Spinal cord (tissue), 3 donors: ENCODE measurements around the genes MAST3 and MPV17L2.

- PRO-cap: no peak
- RAMPAGE, long total RNA: no peak
These were observed 967 bp downstream of the RPL18A start for GRCh38 chr19:17860409-17861345.

DNA sequence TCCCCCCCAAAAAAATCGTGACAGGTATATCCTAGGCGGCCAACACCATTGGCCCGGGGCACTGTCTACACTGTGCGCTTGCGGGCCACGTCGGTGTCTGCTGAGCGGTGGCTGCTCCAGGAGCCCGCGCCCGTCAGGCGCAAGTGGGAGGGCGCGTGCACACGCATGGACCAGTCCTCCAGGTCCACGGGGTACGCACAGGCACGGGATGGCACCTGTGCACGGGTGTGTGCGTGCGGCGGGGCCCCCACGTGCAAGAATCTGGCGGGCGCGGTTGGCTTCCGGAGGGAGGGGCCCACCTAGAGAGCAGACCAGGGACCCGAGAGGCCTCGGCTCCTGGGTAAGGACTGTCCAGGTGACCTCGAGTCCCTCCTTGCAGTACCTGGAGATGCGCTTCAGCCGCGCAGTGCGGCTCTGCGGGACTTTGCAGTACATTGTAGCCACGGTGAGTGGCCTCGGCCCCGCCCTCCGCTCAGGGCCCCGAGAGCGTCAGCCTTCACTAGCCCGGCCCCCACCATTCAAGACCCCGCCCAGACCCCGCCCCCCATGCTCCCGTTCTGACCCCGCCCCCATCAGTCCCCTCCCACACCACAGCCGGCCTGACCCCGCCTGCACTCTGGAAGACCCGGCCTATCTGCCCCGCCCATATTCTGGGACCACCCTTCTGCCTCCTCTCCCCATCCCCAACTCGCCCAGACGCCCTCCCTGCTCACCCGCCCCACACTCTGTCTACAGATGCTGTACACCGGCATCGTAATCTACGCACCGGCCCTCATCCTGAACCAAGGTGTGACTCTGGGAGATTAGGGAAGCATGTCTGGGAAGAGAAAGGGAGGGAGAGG lies 2.2 kb downstream of the SLC5A5 start:
- PRO-cap: no peak
- RAMPAGE, long total RNA: no peak

- PRO-cap: no peak
- RAMPAGE, long total RNA: no peak
These were observed 2.2 kb downstream of the ARRDC2 start for GRCh38 chr19:18010044-18010640.

GRCh38 chr19:18020038-18020763 lies 12.2 kb downstream of the ARRDC2 start:
- PRO-cap: no peak
- RAMPAGE, long total RNA: no peak

DNA sequence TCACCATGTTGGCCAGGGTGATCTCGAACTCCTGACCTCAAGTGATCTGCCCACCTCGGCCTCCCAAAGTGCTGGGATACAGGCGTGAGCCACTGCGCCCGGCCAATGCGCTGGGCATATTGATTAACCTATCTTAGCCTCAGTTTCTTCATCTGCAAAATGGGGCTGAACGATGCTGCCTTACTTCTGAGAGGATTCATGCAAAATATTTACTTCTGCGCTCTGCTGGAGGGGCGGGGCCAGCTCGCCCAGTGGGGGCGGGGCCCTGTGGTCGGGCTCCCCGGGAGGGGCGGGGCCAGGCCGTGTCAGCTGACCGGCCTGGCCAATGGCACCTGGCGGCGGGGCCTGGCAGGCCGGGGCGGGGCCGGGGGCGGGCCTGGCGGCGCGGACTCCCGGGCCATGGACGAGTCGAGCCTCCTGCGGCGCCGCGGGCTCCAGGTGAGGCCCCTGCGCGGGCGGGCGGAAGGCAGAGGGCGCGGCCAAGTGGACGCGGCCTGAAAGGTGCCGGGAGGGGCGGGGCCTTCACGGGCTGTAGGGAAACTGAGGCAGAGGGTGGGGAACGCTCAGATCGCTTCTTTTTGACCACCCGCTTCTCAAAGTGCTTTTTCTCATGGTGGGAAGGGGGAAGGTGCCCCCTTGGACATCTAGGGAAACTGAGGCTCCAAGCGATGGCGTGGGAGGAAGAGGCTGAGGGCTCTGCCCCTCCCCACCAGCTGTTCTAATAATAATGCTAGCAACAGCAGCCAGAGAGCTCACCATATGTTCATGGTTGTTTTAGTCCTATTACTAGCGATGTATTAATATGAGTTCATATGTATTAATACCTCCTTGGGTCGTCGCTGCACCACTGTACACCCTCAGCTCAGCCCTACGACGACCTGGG lies at the start of gene MAST3:
TSS of gene MAST3 (plus strand) at position 385 of the 883 bp plus-strand sequence.
- PRO-cap: no peak
- RAMPAGE, long total RNA: start-site peak on the plus strand centred at position 378 of the sequence, 20 bp wide, 19 and 10 reads in 2 replicates

- PRO-cap: no peak
- RAMPAGE, long total RNA: no peak
These were observed 11.4 kb downstream of the MAST3 start for GRCh38 chr19:18108956-18109331.

DNA sequence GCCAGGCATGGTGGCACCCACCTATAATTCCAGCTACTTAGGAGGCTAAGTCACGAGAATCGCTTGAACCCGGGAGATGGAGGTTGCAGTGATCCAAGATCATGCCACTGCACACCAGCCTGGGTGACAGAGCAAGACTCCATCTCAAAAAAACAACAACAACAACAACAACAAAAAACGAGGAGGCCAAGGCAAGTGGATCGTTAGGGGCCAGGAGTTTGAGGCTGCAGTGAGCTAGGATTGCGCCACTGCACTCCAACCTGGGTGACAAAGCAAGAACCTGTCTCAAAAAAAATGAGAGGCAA lies 5.3 kb downstream of the PIK3R2 start:
- PRO-cap: no peak
- RAMPAGE, long total RNA: no peak

DNA sequence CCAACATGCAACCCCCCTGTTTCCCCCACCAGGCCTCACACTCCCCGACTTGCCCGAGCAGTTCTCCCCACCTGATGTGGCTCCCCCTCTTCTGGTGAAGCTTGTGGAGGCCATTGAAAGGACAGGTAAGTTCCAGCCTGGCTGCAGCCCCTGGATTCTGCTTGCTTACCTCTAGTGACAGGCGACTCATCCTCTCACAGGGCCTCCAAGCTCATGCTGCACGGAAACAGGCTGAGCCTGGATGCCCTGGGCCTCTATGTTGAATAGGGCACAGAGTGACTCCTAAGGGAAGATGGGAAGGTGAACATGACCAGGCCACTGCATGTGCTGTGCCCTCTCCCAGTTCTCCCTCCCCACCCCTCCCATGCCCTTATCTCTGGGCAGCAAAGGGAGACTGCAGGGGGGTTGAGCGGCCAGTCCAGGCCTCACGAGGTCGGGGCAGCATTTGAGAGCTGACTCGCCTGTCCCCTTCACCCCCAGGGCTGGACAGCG lies 7.5 kb downstream of the PIK3R2 start:
- PRO-cap: no peak
- RAMPAGE, long total RNA: no peak

- PRO-cap: no peak
- RAMPAGE, long total RNA: start-site peak on the plus strand at chr19:18193238-18193277, 70 and 53 reads in 2 replicates
These were observed at the start of gene MPV17L2 for GRCh38 chr19:18192595-18193538. TSS of gene MPV17L2 (plus strand) at chr19:18193218.

DNA sequence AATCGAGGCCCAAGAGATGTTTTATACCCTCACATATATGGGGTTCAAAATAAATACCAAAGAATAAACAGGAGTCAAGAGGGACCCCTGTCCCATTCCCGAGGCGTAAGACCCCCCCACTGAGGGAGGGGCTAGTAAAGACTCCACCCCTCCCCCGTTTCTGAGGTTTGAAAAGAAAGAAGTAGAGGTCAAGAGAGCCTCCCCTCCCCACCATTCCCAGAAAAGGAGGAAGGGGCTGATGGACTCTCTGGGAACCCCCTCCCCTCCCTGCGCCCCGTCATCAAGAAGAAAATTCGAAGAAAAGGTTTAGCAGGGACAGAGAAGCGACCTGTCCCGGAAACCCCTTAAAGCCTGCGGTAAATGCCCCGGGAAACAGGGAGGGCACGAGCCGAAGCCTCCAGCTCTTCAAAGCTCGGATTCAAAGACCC lies 716 bp upstream of the RAB3A start:
- PRO-cap: no peak
- RAMPAGE, long total RNA: no peak

- PRO-cap: no peak
- RAMPAGE, long total RNA: no peak
These were observed 1.9 kb upstream of the RAB3A start for GRCh38 chr19:18205472-18206314.

DNA sequence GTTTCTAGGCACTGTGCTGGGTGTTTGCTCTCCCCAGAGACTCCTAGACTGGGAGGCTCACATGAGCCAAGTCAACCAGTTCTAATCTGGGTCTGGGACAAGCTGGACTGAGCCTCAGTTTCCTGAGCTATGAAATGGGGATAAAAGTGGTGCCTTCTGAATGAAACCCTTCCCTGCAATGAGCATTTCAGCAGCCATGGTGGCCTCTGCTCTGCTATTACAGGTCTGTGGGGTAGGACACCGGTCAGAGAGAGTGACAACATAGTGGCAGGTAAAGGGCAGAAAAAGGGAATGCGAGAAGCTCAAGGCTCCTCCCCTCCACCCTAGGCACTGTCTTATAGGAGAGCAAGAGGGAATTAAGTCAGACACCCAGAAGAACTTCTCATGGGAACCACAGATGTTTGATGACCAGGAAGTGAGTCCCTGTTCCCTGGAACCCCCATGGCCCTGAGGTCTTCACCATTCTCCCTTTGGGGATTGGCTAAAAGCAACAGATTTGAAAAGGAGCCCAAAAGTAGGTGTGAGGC lies 19.8 kb downstream of the IQCN start:
- PRO-cap: no peak
- RAMPAGE, long total RNA: no peak

GRCh38 chr19:18271173-18271795 lies 3.0 kb downstream of the IQCN start:
- PRO-cap: no peak
- RAMPAGE, long total RNA: no peak

- PRO-cap: no peak
- RAMPAGE, long total RNA: no peak
These were observed 6.6 kb upstream of the JUND start for GRCh38 chr19:18287852-18288656.

DNA sequence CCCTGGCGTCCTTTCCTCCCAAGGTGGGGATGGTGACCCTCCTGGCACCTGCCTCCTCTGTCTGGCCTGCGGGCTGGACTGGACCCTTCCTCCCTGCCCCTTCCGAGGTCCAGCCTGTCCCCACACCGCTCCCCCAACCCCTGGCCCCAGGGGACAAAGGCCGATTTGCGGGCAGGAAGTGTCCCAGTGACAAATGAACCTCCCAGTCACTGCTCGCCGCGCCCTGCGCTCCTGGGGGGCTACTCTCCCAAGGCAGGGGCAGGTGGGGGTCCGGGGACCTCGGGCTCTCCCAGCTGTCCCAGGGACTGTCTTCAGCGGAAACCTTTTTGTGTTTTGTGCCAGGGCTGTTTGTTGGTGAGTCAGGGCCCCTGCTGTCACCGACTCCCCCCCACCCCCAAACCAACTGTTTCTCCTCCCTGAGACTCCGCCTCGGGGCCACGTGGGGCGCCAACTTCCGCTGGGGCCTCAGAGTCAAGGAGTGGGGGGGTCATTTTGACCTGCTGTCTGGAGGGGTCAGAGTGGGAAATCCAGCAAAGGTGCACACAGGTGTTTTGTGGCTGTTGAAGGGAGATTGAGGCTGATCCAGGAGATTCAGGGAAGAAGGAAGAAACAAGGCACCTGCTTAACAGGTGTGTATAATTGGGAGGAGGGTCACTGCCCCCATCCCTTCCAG lies 712 bp downstream of the PGPEP1 start:
- PRO-cap: no peak
- RAMPAGE, long total RNA: no peak

DNA sequence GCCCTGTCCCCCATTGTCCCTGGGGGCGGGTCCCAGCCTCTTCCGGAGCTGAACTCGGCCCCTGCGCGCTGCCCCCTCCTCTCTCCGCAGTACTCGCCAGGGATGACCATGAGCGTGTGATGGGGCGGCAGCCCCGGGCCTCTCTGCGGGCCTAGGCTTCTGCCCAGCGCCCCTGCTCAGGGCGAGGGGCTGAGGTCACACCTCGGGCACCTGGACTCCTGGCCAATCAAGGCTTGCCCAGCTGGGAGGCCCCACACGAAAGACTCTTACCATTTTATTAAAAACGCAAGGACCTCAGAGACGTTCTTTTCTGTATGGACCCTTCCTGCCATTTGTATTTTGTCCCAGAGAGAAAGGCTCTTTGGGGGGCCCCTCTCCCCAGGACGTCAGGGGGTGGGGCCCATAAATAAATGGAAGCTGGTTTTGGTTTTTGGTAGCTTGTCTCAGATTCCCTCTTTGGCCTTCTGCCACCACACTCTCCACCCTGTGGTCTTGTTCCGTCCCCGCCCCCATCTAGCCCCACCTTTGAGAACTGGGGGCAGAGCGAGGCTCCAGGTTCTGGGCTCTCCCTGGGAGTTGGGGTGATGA lies 3.7 kb downstream of the ISYNA1 start:
- PRO-cap: no peak
- RAMPAGE, long total RNA: no peak

GRCh38 chr19:18436851-18437780 lies 817 bp downstream of the ISYNA1 start:
- PRO-cap: no peak
- RAMPAGE, long total RNA: no peak

DNA sequence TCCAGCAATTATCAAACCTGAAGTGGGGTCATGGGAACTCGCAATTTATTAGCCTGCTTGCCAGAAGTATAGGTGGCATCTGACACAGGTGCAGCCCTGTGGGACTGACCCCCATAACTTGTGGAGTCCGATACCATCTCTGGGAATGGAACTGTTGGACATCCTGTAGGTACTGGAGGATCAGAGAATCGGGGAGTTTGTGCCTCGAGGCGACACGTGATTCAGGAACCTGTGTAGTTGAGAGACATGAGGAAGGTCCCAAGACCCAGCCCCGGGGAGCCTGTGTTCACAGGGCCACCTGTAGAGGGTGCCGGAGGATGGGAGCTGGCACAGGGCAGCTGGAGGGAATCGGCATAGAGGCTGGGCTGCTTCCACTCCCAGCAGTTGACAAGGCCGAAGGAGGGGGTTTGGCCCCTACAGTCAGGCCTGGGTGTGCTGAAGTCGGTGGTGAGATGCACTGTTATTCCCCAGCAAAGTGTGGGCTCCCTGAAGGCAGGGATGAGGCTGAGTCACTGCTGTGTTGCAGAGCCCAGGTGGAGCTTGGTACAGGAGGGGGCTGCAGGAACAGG lies 2.4 kb upstream of the ISYNA1 start:
- PRO-cap: no peak
- RAMPAGE, long total RNA: no peak

DNA sequence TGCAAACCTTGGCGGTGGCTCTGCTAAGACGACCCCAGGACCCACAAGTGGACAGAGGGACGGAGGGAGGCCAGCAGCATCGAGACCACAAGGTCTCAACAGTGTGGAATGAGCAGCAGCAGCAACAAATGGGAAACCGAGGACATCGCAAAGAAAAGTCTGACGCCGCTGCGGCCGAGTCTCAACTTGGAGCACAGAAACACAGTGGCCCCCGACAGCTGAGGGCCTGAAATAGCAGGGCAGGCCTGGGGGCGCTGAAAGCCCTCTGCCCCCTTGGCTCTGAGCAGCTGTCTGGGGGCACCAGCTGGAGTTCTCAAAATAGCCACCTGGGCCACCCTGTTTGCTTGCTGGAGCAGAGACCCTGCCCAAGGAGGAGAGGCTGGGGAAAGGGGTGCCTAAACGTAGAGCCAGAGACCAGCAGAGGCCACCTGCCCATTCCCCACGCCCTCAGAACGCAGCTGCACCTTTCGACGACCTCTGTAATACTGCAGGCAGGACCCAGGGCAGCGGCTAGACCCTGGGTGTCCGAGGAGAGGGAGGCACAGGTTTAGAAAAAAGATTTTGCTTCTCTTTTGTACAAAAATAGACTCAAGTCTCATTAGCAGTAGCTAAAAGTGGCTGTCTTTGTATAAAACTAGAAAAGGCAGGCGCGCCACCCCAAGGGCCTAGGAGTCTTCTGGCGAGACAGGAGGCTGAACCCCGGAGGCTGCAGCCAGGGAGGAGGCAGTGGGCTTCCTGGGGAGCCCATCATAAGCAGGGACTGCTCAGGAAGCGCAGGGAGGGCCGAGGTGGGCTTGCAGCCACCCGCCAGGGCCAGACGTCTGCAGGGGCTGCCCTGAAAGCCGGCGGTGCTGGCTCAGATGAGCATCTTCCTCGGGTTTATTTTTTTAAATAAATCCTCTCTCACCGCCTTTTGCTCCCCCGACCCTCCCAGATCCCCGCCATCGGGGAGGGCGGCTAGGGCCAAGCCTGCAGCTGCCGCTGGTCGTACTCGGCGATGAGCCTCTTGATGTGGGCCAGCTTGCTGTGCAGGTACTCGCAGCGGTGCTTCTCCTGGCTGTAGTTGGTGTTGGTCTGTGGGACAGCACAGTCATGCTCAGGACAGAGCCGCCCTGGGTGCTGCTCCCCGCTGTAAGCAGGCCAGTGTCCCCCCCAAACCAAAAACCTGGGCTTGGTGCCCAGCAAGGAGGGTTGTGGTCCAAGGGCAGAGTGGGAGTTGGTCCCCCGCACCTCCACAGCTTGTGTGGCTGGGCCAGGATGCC lies 6.3 kb upstream of the ISYNA1 start:
- PRO-cap: no peak
- RAMPAGE, long total RNA: no peak

DNA sequence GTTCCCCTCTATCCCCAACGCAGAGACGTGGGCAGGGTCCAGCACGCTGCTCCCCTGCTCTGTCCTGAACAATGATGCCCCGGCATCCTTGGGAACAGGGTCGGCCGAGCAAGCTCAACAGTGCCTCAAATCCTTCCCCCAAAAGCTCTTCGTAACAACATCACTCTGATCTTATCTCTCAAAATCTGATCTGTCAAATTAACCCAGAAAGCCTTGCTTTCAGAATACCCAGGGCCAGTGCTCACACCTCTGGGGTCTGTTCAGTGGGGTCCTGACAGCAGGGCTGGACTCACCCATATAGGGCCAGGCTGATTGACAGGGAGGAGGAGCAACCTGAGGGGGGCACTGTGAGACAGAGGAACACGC lies 25.0 kb upstream of the ISYNA1 start:
- PRO-cap: no peak
- RAMPAGE, long total RNA: no peak